Heart (tissue), 3 donors: ENCODE data around the gene ZSCAN2.

DNA sequence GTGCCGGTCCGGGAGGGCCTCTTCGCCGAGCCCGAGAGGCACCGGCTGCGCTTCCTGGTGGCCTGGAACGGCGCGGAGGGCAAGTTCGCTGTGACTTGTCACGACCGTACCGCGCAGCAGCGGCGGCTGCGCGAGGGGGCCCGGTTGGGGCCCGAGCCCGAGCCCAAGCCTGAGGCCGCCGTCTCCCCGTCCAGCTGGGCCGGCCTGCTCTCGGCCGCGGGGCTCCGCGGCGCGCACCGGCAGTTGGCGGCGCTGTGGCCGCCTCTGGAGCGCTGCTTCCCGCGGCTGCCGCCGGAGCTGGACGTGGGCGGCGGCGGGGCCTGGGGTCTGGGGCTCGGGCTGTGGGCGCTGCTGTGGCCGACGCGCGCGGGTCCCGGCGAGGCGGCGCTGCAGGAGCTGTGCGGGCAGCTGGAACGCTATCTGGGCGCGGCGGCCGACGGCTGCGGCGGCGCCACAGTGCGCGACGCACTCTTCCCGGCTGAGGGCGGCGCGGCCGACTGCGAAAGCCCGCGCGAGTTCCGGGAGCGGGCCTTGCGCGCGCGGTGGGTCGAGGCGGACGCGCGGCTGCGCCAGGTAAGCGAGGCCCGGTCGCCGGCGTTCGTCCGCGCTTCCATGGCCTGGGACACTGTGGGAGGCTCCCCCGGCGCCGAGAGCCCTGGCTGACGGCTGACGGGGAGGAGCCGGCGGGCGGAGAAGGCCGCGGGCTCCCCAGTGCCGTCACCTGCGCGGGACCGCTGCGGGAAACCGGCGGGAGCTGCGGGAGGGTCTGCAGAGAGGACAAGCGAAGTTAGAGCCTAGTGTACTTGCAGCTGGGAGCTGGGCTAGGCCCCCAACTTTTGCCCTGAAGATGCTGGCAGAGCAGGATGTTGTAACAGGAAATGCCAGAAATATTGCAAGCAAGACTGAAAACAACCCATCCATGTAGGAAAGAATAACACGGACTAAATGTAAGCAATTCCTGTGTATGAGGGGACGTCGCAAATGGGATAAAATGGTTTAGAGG, 636 bp downstream of the WHAMM start:
- RAMPAGE, long total RNA, 2 experiments: no peak in any of the 2 experiments

DNA sequence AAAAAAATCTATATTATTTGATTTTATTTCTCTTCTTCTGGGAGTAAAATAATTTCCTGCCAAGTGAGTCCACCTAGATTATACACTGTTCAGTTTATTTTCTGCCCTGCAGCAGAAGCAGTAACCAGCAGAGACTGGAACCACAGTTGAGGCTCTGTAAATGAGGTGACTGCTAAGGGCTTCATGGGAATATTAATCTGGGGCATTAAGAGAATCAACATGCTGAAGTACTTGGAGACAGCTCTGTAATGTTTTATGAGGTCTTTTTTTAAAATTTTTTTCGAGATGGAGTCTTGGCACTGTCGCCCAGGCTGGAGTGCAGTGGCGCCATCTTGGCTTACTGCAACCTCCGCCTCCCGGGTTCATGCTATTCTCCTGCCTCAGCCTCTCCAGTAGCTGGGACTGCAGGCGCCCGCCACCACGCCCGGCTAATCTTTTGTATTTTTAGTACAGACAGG, 2.6 kb downstream of the WHAMM start:
- RAMPAGE, long total RNA, 2 experiments: no peak in any of the 2 experiments

DNA sequence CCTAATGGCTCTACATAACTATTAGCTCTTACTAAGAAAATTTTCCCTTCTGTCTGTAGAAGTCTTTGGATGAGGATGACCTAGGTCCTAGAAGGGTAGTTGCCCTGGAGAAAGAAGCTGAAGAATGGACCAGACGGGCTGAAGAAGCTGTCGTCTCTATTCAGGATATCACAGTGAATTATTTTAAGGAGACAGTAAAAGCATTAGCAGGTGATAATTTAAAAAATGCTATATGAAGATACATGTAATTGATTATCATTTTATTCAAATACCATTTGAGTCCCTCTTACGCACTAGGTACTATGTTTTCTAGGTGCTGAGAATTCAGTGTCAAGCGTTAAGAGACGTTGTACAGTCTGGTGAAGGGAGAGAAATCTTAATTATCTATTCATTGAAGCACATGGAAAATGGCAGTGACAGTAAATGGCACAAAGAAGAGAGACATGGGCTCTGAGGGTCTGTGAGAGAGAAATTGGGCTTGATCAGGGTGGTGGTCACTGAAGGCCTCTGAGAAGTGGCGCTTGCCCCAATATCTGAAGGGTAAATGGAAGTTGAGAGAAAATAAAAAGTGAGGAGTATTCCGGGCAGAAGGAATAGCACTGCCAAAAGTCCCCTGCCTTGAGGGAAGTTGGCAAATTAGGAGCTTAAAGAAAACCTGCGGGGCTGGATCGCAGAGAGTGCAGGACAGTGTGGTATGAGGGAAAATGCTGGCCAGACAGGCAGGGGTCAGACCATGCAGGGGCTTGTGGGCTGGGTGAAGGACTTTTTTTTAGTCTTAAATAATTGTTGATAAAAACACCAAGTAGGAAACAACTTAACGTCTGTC, 7.4 kb downstream of the WHAMM start:
- RAMPAGE, long total RNA, 2 experiments: no peak in any of the 2 experiments

GRCh38 chr15:82837559-82838835, 28.6 kb downstream of the WHAMM start:
- RAMPAGE, long total RNA, 2 experiments: no peak in any of the 2 experiments

DNA sequence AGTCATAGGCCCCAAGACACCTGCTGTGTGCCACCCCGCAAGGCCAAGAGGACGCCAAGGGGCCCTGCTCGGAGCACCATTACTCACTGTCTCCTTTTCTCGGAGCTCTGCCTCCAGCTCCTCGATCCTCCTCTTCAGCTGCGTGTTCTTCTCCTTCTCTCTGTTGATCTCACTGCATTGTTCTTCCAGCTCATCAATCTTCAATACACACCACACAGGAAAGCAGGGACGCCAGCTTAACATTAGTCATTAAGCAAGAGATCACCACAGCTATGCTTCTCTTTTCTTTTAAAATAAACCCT, 42.6 kb downstream of the WHAMM start:
- RAMPAGE, long total RNA, 2 experiments: no peak in any of the 2 experiments

GRCh38 chr15:82949789-82950595, 2.5 kb downstream of the HOMER2 start:
- RAMPAGE, long total RNA, 2 experiments: no peak in any of the 2 experiments

DNA sequence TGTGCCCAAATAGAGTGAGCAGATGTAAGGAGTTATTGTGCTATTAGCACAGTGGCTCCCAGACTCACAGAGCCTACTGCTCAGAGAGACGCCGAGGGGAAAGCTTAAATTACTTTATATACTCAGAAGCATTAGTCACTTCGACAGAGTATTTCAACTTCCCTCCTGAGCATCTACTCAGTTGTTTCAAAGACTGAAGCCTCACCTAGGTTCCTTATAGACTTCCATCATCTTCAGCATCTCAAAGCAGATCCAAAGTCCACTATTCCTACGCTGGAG, 776 bp downstream of the HOMER2 start:
- RAMPAGE, long total RNA, 2 experiments: no peak in any of the 2 experiments

- RAMPAGE, long total RNA, 2 experiments: no peak in any of the 2 experiments
Observed at GRCh38 chr15:83210646-83211131, 3.1 kb upstream of the HDGFL3 start.

GRCh38 chr15:83287381-83287932, 3.0 kb upstream of the BNC1 start:
- RAMPAGE, long total RNA, 2 experiments: no peak in any of the 2 experiments

DNA sequence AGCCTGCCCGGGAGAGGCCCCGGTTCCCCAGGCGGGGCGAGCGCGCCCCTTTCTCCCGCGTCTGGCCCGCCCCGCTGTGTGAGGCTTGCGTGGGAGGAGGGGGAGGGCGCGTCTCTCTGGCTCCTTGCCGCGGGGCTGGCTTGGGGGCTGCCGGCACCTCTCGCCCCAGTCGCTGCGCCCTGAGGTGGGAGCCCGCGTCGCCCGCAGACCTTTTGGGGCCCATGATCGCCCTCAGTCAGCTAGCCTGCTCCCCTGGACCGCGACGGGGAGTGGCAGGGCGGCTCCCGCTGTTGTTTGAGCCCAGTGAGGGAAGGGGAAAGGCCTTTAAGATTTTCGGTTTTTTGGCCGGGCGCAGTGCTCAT, 62.4 kb upstream of the GOLGA6L4 start:
- RAMPAGE, long total RNA, 2 experiments: no peak in any of the 2 experiments

DNA sequence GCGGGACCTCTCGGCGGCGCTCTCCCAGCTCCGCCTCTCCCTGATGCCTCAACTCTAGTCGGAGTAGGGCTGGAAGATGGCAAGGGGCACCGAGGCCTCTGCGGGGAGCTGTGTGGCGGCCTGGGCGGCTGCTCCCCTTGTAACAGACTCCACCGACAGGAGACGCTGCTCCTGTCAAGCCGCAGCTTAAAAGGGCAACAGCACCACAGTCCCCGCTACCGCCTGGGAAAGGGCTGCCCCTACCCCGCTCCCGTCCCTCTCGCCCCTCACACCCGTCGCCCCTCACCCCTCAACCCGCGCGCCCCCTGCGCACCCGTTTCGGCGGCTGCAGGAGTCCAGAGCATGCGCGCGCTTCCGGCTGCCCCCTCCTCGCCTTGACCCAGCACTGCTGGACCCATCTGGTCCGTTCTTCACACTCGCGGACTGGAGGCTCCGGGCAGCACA, 178.9 kb upstream of the ZSCAN2 start:
- RAMPAGE, long total RNA, 2 experiments: no peak in any of the 2 experiments

DNA sequence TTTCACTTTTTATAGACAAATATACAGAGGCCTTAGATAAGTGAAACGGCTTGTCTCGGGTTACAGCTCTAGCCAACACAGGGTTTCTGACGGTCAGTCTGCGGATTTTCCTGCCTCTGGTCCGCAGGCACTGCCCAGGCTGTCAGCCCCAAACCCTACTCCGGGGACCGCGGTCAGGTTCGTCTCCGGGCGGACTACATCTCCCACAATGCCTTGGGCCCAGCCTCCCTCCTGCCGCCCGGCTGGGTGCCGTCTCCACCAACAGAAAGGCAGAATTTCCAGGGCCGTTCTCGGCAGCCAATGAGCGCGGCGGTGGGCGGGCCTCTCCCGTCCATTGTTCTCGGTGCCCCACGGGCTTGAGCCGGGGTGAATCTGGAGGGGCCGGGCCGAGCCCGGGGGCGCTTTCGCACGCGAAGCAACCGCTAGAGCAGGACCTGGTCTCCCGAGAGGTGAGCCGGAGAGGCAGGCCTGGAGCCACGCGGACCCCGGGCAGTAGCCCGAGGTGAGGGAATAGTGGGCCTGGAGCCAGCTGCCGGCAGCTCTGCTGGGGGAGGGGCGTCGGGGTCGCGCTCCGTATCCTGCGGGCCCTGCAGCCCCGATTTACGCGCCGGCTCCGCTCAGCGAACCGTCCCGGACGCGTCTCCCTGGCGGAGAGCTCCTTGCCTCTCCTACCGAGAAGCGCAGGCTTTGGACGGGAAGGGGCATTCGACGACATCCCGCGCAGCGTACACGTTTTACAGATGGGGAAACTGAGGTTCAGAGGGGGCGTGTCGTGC, at the start of gene ZSCAN2:
Gene ZSCAN2 (plus strand): TSS at position 323 of the 776 bp plus-strand sequence.
- RAMPAGE, long total RNA, 2 experiments: start-site peak on the plus strand in 1 of 2 experiments, centred at position 323 of the sequence, 58 reads per replicate

DNA sequence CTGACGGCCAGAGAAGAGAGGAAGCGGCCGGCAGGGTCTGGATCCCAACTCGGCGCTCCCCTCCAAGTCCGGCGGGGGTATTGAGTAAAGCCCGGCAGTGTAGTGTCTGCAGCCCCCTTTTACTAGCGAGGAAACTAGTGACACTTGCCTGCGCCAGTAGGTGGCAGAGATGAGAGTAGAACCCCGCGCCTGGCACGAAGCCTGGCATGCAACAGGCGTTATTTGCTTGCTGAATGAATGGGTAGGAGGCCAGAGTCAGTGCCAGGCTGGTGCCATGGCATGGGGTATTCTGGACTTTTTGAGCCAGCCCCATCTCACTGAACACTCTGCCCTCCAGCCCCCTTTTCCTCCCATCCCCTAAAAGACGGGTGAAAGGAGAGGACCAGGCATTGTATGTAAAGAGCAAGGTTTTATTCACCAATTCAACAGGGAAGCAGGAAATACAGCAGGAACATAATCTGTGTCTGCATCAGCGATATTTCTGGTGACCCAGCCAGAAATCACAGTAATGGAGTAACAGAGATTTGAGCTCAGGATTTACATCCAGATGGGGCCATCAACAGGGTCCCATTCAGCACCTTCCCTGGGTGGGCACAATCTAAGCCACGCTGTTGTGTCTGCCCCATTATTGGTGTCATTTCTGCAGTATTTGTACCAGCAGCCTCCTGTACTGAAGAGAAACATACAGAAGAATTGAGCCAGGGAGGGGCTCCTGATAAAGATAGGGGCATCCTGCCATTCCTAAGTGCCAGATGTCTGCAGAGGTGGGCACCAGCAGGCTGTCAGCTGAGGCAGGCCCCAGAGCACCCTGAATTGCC, 866 bp upstream of the WDR73 start:
- RAMPAGE, long total RNA, 2 experiments: no peak in any of the 2 experiments

GRCh38 chr15:84740941-84741519, 7.4 kb upstream of the ZNF592 start:
- RAMPAGE, long total RNA, 2 experiments: no peak in any of the 2 experiments

DNA sequence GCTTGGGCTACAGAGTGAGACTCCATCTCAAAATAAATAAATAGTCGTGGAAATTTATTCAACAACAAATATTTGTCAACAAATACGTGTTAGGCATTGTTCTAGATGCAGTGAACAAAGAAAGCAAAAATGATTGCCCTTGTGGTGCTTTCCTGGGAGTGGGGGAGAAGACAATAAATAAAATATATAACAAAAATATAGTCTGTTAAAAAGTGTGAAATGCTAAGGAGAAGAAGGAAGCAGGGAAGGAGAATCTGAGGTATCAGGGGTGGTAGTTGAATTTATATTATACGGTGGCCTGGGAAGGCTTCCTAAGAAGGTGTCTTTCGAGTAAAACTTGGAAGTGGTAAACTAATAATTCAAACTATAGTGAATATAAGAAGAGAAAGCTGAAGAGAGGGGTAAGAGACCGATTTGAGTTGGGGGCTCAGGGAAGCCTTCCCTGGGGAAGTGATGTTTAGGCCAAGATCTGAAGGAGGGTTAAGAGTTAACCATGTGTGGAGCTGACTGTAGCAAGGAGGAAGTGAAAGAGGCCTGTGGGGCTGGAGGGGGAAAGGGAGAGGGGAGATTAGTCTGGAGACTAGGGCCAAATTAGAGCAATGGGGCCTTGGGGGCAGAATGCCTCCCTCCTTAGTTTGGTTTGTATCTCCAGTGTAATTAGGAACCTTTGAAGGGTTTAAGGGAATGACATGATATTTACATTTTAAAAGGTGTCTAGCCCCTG, 2.0 kb downstream of the ZNF592 start:
- RAMPAGE, long total RNA, 2 experiments: no peak in any of the 2 experiments

DNA sequence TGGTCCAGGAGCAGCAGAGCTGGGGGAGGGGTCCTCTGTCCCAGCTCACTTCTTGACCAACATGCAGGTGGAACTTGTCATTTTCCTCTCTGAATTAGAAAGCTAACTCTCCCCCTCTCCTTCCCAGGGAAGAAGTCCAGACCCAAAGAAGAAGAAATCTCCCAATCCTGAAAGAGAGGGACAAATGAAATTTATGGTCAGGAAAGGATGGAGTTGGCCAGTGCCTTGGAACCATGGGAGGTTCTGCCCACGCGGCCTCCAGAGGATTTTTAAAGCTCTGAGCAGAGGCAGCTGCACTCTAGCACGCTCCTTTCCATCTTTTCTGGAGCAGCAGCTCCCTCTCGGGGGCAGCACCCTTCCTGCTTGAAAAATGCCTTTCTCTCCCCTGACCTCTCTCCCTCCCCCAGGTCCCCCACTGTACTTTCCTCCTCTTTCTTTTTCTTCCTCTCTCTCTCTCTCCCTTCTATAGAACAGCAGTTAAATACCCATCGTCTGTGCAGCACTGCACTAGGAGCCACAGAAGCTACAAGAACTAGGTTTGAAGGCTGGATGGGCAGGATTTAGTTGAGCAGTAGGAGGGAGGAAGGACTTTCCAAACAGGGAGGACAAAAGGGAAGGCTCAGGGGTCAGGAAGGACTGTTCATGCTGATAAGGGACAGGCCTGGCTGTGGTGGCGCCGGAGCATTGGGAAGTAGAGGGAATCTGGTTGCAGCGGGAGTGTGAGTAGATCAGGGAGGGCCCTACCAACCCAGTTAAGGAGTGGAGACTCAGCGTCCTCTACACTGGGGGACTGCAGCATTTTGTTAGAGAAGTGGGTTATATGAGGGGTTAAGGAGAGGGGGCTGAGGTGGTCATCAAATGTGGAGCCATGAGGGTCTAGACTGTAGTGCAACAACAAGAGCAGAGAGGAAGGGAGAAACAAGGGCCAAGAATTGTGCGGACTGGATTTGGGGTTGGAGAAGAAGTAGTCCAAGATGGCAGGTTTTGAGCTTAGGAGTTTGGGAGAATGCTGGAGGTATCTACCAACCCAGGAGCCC, 4.5 kb downstream of the ALPK3 start:
- RAMPAGE, long total RNA, 2 experiments: no peak in any of the 2 experiments

DNA sequence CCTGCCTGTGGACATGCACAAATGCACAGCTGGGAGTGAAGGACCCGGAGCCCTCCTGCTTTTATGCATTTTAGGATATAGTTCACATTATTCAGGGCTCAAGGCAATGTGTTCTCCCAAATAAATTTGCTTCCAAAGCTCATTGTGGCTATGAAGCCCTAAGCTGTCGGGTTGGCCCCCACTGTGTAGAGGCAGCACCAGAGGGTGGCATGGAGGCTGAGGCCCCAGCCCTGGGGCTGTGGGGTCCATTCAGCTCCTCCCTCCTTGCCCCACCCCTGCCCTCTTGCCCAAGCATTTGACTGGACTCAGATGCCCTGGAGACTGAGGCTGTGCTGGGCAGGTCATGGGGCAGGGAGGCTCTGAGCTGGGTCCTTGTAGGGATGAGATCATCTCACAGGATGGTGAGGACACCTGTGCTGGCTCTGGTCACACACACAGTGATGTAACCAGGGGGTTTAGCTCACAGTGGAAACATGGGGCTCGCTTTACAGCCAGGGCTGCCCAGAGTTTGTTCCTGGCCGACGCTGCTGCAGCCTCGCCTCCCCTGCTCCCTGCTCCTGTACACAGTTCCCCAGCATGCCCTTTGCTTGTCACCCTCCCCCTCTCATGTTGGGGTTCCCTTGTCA, 17.8 kb downstream of the ALPK3 start:
- RAMPAGE, long total RNA, 2 experiments: no peak in any of the 2 experiments

DNA sequence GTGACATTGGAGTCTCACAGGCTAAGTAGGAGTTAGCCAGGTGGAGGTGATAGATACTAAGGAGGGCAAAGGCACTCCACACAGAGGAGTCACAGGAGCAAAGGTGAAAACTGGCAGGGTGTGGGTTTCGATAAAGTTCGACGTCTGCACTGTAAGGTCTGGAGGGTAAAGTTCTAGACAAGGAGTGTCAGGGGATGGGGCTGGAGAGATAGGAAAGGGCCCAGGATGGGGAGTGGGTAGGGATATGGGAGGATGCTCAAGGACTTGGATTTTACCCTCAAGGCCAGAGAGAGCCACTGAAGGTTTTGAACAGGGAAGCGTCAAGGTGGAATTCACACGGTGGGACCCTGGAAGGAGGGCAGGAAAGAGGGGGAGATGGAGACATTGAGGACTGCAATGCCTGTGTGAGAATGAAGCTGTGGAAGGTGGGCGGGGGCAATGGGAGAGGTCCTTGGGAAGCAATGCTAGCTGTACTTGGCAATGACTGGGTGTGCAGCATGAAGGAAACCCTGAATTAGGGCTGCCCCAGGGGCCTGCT, 6.4 kb downstream of the SLC28A1 start:
- RAMPAGE, long total RNA, 2 experiments: no peak in any of the 2 experiments

DNA sequence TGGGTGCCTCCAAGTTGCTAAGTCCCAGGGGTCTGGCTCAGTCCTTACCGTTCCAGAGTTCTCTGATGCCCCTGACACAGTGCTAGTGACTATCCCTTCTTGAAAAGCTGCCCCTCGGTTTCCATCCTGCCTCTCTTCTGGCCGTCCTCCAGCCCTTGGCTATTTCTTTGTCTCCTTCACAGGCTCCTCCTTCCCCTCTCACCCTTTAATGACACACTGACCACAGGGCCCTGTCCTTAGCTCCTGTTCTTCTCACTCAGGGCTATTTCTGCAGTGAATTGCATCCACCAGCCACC, 31.1 kb downstream of the SLC28A1 start:
- RAMPAGE, long total RNA, 2 experiments: no peak in any of the 2 experiments

GRCh38 chr15:84944302-84944692, 37.4 kb upstream of the PDE8A start:
- RAMPAGE, long total RNA, 2 experiments: no peak in any of the 2 experiments